ENCODE measurements around the genes SNX12, NLGN3 and CXCR3.

- RRBS, result no CpG with 5 or more reads among the region's 10 CpGs
These were observed 845 bp downstream of the GDPD2 start for GRCh38 chrX:70423922-70424395.

GRCh38 chrX:70434979-70435611 is 9.5 kb upstream of the DLG3 start:
- RRBS, result 21% methylated on average over 4 of the region's 15 CpGs

- RRBS, result no CpG with 5 or more reads among the region's 6 CpGs
These were observed 8.7 kb downstream of the DLG3 start for GRCh38 chrX:70453234-70453737.

DNA sequence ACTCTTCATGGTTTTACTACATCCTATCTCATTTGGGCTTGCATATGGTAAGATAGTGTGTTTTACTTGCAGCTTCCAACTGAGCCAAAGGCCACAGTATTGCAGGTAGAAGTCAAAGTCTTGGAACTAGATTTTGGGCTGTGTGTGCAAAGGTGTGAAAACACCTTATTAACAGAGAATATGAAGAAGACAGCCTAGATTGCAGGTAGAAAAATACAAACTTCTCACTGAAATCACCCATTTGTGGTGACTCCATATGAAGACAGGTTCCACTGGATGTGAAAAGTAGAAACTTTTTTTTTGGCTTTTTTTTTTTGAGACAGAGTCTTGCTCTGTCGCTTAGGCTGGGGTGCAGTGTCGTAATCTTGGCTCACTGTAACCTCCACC is 46.0 kb downstream of the DLG3 start:
- RRBS, result no CpG with 5 or more reads among the region's 2 CpGs

GRCh38 chrX:71067631-71068601 is at the start of gene SNX12:
SNX12 (minus strand) TSS chrX:71068334.
- RRBS, result 2% methylated on average over 8 of the region's 69 CpGs

GRCh38 chrX:71106209-71106580 is 345 bp downstream of the CXorf65 start:
- RRBS, result no CpG with 5 or more reads among the region's 4 CpGs

- RRBS, result no CpG with 5 or more reads among the region's 8 CpGs
These were observed 2.3 kb upstream of the CXorf65 start for GRCh38 chrX:71108717-71109439.

DNA sequence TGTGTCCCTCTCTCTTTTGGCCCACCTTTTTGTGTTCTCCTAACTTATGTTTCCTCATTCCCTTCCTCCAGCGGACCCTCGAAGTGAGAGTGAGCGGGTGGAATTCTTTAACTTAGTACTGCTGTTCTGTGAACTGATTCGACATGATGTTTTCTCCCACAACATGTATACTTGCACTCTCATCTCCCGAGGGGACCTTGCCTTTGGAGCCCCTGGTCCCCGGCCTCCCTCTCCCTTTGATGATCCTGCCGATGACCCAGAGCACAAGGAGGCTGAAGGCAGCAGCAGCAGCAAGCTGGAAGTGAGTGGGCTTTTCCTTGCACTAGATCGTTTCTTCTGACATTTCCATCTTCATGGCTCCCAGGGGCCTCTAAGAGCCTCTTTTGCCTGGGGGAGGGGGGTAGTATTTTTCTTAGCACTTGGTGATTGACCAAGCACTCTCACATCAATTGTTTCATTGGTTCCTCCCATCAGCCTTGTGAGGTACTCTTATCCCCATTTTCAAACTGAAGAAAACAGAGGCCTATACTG is 5.8 kb downstream of the MED12 start:
- RRBS, result no CpG with 5 or more reads among the region's 8 CpGs

DNA sequence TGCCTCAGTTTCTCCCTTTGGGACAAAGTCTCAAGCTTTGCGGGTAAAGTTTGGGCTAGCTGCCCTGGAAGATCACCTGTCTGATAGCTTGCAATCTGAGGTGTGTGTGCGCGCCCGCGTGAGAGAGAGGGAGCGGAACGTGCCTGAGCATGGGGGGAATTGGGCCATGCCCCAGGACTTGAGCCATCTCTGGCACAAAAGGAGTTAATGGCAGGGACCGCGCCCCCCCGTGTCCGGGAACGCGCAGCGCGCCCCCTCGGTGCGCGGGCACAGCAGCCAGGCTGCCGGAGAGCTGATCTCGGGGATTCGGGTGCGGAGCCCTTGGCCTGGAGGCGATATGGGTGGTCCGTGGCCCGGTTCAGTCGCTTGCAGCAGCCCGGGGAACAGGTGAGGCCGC is at the start of gene NLGN3:
TSS of gene NLGN3 (plus strand) at position 264 of the 397 bp plus-strand sequence.
- RRBS, result 2% methylated on average over 15 of the region's 28 CpGs

DNA sequence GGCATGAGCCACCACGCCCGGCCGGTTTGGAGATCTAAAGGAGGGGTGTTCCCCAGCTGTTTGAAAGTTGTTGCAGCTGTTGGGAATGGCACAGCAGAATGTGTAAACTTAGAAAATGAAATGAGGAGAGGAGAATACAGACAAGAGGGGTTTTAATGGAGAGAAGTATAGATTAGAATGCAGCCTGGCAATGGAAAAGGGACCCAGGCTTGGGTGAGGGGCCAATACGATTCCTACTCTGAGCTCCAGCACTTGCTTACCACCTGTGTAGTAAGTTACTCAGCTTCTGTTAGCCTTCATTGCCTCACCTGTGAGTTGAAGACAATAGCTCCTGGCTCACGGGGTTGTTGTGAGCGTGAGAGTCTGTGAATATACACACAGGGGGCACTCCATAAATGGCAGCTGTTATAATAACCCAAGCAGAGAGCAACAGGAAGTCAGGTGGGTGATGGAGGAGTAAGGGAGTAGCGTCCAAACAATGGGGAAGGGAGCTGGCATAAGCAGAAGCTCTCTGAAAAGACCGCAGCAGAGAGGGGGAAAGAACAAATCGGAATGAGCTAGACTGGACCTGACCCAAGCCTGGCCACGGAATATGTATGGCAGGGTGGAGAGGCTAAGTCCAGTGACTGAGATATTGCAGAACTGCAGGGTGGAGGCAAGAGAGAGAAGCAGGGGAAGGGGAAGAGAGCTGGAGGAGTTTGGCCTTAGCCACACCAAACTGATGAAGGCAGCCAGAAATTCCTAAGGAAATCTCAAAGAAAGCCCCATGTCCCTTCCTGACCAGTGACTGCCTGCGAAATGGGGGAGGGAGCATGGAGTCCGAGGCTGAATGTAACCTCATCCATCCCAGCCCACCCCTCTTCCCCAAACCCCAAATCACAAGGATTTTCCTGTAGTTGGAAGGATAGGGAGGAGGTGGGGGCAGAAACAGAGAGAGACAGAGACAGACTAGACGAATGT is 6.6 kb upstream of the GJB1 start:
- RRBS, result no CpG with 5 or more reads among the region's 13 CpGs

GRCh38 chrX:71397073-71397713 is 31.0 kb downstream of the TAF1 start:
- RRBS, result no CpG with 5 or more reads among the region's 14 CpGs

GRCh38 chrX:71545330-71546063 is 12.6 kb downstream of the OGT start:
- RRBS, result no CpG with 5 or more reads among the region's 11 CpGs

DNA sequence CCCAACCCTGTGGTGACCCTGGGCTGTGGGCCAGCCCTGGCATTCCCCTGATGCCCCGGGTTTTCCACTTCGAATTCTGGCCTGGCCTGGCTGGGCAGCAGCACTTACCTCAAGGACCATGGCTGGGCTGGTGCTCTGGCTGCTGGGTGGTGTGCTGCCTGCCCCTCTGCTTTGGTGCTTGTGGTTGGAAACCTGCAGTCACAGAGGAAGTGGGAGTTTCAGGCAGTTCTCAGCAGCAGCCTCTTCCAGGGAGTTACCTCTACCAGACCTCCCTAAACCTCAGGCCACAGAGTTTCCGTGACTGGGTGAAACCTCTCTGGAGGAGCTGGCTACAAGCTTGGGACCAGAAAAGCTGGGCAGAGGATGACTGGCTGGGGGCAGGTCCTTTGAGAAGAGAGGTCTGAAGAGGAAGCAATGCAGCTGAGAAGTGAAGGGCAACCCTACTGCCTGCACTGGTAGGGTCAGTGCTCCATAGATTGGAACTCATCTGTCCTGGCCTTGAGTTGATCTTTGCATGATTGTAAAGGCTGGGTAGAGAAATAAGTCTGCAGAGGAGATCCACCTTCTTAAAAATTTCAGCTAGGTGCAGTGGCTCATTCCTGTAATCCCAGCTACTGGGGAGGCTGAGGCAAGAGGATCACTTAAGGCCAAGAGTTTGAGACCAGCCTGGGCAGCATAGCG is at the start of gene CXCR3:
TSS of gene CXCR3 (minus strand) at position 182 of the 681 bp plus-strand sequence.
- RRBS, result no CpG with 5 or more reads among the region's 4 CpGs

GRCh38 chrX:72020185-72020549 is 109.5 kb downstream of the NHSL2 start:
- RRBS, result no CpG with 5 or more reads among the region's 3 CpGs

DNA sequence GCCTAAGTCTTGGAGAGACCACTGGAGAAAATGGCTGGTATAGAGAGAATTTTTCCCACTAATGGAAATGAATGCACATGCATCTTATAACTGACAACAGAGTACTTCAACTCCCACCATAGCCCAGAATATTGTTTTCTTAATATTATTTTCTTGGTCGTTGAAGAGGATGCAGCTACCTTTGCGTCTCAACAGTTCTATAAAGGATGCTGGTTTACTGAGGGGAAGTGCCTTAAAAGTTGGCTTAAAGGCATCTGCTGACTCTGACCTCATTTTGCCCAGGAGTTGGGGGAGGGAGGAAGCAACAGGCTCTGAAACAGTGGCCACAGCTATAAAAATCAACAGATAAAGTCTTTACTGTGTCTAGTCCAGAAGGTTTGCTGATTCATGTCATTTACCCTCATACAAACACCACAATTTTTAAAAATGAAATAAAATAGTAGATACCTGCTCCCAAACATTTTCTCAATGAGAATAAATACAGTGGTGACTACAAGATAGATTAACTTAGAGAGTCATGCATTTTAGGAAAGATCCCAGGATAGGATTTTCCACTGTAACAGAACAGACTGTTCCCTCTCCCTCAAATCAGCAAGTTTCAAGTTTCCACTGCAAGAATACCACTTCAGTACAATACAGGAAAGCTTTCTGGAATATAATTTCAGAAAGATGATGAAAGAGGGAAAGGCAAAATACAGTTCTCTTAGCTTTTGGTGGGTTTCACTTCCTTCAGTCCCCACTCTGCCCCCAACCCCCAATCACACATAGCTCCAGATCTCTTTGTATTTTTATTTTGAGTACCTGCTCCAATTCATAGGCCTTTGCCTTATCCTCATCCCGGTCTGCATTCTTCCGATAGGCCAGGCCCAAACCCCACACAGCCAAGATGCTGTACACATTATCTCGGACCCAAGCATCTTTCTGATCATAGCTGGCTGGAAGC is 1.9 kb downstream of the PHKA1 start:
- RRBS, result no CpG with 5 or more reads among the region's 5 CpGs

GRCh38 chrX:73127679-73127951 is 48.3 kb upstream of the PABPC1L2A start:
- RRBS, result 30% methylated on average over 5 of the region's 13 CpGs

DNA sequence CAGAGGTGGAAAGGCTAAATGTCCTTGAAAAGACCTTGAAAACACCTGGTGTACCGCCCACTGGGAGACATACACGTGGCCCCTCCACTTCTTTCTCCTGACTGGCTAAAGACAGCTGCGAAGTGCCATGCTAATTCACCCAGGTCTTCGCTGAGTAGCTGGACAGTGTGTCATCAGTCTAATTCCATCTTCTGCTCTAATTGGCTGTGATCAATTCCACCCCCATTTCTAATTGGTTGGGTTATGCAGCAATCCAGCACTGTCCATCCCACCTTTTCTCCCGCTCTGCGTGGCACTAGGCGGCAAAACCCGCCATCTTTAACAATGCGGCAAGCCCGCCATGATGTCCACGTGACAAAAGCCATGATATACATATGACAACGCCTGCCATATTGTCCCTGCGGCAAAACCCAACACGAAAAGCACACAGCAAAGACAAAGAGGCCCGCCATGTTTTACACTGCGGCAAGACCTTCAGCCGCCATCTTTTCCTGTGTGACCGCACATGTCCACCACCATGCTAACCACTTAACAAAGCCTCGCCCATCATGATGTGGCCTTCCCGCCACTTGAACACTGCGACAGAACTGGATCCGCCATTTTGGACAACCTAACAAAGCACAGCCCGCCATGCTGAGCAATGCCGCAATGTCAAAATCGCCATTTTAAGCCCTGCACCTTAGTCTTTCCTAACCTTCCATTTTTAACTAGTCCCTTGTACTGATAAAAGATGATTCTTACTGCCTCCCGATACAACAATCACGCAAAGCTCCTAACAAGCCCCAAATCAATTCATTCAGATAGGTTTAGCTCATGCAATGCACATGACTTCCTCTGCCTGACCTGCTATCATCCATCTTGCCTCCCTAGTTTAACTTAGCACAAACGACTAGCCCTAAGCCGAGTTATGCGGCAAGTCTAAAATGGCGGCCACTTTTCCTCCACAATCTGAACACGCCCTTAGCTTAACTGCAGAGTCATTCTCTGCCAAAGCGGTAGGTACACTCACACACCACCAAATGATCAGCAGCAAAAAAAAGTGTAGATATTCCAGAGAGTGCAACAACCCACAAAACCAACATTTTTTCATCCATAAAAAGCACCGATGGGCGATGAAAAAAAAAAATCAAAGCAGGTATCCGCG is 288.3 kb downstream of the CHIC1 start:
- RRBS, result no CpG with 5 or more reads among the region's 37 CpGs

DNA sequence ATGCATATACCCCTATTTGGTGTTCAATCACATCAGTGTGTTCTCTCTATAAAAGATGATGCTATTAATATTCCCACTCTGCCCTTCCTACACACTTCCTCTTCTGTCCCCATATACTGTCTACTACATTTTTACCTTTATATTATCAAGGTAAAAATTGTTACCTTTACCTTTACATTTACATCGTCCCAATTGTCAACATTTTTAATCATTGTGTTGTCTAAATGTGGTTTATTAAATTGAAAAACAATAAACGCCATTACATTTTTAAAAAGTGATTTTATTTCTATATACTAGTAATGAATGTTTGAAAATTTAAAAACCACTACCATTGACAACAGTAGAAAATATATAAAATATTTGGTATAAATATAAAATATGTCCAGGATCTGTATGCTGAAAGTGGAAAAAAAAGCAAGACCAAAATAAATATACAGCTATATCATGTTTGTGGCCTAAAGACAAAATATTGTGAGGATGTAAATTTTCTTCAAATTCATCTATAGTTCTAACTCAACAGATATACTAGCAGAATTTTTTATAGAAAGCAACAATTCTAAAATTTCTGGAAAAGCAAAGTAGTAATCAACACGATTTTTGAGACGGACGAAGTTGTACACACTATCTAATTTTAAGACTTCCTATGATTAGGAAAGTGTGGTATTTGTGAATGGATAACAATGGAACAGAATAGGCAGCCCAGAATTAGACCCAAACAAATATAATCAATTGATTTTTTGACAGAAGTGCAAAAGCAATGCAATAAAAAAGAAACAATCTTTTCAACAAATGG is 94.1 kb upstream of the ZCCHC13 start:
- RRBS, result no CpG with 5 or more reads among the region's 5 CpGs

DNA sequence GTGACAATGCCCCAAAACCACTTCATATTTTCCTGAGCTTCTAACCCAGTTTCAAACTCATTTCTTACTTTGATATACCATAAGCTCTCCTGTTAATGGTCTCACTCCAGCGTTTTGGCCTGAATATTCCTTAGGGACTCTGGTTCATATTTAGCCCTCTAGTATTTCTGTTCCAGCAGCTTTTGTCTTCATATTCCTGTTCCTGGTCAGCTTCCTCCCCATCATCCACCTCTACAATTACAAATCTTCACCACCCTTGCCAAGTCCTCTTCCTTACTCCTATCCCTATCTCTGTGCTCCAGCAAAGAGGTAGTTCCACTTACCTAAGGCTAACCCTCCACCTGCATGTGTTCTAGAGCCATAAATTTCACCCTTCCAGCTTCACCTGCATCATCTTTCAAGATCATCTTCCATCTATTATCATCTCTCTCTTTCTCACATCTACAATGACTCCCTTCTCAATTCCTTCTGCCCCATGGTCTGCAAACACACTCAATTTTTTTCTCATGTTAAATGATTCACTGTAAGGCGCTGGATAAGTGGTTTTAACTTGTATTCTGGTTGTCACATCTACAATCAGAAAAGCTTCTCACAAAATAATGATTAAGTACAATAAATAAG is 86.7 kb upstream of the ZCCHC13 start:
- RRBS, result no CpG with 5 or more reads among the region's 2 CpGs

- RRBS, result no CpG with 5 or more reads among the region's 2 CpGs
These were observed 65.0 kb upstream of the ZCCHC13 start for GRCh38 chrX:74238605-74239784.

Data from non-pigmented ciliary epithelial cell (primary cell).